ENCODE measurements around the genes NT5E and AKIRIN2.

GRCh38 chr6:82246701-82247378, 704 bp downstream of the IBTK start:
- PRO-cap, 2 experiments = peak in 1 of 2 experiments; most common plus-strand start chr6:82247341 (in 1)

- PRO-cap, 2 experiments = peak in 2 of 2 experiments; most common minus-strand start chr6:83193993 (in 1)
Measured at GRCh38 chr6:83193521-83194766, 787 bp downstream of the RWDD2A start.

DNA sequence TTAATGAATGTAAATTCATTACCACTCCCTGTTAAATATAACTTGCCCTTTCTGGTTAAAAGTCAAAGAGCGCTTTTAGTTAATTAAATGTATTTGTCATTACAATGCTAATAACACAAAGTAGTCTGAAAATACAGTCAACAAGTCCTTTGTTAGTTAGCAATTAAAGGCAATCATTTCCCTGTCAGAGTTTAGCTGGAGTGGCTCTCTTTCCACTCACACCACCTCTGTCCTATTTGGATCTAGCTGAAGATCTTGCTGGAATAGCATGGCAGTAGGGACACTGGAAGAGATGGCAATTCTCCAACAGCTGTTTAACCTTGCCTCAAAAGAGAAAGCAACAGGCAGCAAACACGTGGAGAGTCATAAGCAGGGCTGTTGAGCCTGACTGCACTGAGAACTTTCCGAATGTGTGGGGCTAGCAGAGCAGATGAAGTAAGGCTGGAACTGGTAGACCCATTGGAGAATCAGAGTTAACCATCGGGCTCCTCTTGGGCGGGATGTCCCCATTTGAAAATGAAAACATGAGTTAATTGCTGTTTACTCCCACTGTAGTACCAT, 38.1 kb upstream of the PRSS35 start:
- PRO-cap, 2 experiments = no peak in any of the 2 experiments

DNA sequence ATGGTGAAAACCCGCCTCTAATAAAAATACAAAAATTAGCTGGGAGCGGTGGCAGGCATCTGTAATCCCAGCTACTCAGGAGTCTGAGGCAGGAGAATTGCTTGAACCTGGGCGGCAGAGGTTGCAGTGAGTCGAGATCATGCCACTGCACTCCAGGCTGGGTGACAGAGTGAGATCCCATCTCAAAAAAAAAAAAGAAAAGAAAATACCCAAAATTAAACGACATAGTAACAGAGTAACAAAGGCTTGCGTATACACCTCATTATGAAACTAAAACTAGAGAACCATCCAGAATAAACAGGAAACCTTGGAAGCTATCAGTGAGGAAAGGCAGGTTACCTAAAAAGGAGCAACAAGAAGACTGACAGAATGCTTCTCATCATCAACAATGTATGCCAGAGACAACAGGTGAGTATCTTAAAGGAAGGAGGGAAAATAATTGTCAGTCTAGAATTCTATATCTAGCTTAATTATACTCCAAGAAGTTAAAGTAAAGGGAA, 64.3 kb upstream of the NT5E start:
- PRO-cap, 2 experiments = no peak in any of the 2 experiments

DNA sequence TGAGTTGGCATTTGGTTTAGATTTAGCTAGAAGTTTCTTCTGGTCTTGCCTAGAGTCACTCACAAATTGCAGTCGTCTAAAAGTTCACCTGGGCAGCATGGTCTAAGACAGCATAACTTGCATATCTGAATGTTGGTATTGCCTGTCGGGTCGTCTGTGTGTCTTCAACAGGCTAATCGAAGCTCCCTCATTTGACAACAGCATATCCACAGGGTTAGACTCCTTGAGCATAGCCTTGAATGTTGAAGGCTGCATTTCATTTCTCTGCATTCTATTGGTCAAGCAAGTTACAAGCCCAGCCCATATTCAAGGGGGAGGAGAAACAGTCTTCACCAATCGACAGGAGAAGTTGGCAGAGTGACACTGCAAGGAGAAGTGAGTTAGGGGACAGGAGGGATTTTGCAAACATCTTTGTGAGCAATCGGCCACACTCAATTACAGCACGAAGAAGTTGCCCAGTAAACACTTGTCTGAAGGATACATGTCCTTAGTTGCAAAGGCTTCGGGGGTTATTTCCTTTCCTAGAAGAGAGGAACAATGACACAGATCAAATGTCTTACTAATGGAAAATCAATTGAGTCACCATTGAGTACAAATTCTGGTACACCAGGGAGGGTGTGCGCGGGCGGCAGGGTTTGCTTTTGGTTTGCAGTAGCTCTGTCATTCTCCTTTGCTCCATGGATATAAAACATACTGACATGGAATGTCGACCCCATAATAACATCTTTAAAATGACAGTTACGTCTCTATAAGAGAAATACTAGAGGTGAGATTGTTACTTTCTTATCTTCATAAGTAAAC, 60.6 kb upstream of the NT5E start:
- PRO-cap, 2 experiments = no peak in any of the 2 experiments

DNA sequence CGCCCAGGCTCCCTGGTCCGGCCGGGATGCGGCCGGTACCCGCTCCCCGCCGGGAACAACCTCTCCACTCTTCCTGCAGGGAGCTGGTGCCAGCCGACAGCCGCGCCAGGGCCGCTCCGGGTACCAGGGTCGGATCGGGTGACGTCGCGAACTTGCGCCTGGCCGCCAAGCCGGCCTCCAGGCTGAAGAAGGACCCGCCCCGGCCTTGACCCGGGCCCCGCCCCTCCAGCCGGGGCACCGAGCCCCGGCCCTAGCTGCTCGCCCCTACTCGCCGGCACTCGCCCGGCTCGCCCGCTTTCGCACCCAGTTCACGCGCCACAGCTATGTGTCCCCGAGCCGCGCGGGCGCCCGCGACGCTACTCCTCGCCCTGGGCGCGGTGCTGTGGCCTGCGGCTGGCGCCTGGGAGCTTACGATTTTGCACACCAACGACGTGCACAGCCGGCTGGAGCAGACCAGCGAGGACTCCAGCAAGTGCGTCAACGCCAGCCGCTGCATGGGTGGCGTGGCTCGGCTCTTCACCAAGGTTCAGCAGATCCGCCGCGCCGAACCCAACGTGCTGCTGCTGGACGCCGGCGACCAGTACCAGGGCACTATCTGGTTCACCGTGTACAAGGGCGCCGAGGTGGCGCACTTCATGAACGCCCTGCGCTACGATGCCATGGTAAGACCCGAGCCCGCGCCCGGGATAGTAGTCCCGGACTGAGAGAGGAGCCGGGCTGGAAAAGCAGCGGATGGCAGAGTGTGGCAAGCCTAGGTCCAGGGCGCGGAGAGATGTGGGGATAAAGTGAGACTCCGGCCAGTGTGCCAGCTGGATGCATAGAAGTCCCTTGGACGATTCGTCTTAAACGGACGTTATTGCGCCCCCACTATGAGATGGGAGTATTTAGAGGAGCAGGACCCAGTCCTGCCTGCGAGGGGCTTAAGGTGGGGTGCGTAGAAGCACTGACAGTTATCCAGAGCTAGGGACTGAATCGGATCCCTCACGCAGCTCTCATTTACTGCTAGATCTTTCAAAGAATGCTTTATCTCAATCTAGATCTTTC, at the start of gene NT5E:
Gene NT5E (plus strand): TSS at position 267 of the 1,044 bp plus-strand sequence.
- PRO-cap, 2 experiments = peak in 2 of 2 experiments; most common plus-strand start position 267 of the sequence (in 2); most common minus-strand start position 154 of the sequence (in 1)

DNA sequence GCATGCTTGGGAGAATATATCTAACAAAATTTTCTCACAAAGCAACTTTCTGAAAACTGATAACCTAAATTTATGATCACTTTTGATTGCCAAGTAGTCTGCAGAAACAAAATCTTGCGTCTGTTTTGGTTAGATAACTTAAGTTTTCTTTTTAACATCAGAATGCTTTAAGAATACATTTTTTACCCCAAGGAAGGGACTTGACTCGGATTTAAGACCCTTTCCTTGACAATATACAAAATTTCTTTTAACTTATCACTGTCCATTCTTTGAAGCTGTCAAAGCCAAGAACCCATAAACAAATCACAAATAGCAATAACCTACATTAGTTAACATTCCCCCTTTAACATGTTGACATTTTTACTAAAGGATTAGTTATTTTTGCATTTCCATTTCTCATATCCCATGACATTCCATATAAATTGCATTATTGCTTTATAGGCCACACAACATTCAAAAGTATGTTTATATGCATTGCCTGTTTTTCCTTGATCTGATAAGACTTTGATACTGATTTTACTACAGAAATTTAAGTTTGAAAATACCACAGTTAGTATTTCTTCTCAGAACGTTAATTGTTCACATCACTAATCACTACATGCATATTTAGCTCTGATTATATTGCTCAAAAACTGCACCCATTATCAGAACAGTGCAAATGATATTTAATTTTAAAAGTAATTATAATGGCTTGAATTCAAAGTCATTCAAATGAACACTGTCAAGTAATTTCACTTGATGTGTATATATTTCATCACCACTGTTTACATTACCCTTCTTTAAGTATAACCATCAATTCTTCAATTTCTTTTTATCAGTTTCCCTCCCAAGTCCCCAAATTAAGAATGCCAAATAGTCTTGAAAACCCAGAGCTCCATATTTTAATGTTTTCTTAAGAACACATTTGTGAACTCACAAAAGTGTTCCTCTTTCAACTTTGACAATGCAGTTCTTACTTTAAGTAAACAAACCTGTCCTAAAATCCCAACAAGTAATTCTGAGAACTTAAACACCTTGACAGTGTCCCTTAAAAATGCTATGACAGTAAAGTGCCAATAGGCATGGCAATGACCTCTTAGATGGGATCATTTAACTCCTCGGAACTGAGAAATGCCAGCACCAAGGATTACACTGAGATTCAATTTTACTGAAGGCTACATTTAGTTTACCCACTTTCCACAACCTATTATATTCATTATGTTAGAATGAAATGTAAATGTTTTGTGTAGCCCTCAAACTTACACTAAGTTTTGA, 16.4 kb upstream of the SNX14 start:
- PRO-cap, 2 experiments = no peak in any of the 2 experiments

- PRO-cap, 2 experiments = no peak in any of the 2 experiments
Measured at GRCh38 chr6:85631475-85632283, 11.0 kb downstream of the SYNCRIP start.

- PRO-cap, 2 experiments = no peak in any of the 2 experiments
Measured at GRCh38 chr6:85642662-85642754, 178 bp downstream of the SYNCRIP start.

DNA sequence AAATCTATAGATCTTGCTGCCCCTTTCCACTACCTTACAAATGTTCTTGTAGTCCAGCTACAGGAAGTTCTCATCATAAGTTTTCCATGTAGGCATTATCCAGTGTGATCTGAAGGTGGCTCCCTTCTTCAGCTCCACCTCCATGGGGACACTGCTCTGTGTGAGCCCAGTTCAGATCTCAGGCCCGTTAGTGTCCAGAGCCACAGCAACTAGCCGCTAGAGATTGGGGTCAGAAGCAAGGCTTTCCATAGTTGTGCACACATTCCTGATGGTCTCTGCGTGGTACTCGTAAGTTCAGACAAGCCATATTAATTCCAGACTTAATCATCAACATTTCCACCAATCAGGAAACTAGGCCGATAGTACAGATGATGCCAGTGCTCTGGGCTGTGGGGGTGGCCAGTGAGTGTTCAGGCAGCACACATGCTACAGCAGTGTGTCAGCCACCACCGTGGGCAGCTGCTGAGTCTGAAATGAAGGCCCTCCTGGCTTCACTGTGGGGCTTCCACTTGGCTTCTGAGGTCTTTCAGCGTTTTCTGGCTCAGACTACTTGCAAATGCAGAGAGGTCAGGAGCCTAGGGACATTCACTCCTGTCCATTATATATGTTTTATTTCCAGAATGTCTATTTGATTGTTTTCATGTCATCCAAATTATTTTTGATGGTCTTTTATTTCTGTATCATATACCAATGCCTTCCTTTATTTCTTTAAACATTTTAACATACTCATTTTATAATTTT, 17.6 kb upstream of the SYNCRIP start:
- PRO-cap, 2 experiments = no peak in any of the 2 experiments

GRCh38 chr6:86005015-86005214, 362.2 kb upstream of the SYNCRIP start:
- PRO-cap, 2 experiments = no peak in any of the 2 experiments

DNA sequence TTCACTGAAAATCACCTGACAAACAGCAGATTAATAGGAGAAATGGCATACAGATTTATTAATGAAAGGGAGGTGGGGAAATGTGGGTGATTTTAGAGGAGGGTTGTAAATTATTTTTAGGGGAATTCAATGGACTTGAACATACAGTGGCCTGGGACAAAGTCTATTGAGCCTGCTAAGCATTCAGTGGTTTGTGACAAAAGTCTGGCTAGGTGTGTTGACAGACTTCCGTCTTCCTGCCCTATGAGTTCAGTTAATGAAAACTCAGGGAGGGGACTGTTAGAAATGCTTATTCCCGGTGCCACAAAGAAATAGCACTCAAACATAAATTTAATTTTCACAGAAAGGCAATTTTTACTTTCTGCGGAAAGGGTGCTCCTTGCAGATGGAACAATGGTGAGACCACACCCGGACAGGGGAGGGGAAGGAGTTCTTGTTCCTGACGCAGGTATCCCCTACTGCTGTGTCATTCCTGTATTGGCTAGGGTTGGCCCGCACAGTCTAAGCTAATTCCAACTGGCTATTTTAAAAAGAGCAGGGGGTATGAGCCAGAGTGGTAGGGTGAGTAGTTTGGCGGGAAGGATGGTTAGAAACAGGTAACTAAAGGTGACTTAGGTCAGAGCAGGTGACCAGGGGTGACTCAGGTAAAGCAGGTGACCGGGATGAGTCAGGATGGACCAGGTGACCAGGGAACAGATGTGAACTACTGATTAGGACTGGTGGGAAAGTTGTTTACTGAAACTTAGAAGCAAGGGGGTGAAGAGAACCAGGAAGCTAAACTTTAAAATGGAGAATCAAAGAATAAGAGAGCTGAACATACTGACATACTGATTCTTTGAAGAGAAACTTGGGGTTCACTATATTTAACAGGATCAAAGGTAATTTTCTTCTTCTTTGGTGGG, 57.9 kb downstream of the ZNF292 start:
- PRO-cap, 2 experiments = no peak in any of the 2 experiments

GRCh38 chr6:87617497-87617921, 27.6 kb downstream of the ORC3 start:
- PRO-cap, 2 experiments = peak in 1 of 2 experiments; most common minus-strand start chr6:87617578 (in 1)

GRCh38 chr6:87701459-87702341, at the start of gene AKIRIN2:
Gene AKIRIN2, minus strand, starts transcription at chr6:87702233.
- PRO-cap, 2 experiments = peak in 2 of 2 experiments; most common plus-strand start chr6:87702020 (in 2); most common minus-strand start chr6:87701876 (in 2)

- PRO-cap, 2 experiments = no peak in any of the 2 experiments
Measured at GRCh38 chr6:87825630-87826102, 123.6 kb upstream of the AKIRIN2 start.

DNA sequence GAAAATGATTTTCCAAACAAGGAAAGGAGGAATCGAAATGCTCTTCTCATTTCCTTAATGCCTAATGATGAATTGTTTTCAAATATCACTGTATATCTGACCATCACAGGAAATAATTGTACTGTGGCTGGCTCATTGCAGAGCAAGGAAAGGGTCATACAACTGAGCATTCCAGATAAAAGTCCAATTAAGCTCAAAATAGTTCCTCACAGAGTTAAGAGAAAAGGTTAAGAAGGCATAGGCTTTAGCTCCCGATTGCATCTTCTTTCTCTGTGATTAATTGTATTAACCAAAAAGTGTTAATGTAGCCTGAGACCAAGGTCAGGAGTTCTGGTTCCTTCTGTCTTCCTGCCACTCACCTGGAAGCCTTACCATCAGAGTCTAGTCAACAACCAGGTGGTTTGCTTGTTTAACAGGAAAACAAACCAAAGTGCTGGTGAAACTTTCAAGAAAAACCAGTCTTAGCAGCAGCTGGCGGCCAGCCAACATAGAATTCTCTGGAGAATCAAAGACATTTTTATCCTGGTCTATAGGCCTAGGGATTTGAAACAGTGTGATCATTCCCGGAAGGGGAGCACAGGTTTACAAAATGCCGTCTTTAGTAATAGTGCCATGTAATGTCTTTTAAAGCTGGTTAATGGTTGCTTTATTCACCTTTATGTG, 146.4 kb upstream of the AKIRIN2 start:
- PRO-cap, 2 experiments = no peak in any of the 2 experiments

DNA sequence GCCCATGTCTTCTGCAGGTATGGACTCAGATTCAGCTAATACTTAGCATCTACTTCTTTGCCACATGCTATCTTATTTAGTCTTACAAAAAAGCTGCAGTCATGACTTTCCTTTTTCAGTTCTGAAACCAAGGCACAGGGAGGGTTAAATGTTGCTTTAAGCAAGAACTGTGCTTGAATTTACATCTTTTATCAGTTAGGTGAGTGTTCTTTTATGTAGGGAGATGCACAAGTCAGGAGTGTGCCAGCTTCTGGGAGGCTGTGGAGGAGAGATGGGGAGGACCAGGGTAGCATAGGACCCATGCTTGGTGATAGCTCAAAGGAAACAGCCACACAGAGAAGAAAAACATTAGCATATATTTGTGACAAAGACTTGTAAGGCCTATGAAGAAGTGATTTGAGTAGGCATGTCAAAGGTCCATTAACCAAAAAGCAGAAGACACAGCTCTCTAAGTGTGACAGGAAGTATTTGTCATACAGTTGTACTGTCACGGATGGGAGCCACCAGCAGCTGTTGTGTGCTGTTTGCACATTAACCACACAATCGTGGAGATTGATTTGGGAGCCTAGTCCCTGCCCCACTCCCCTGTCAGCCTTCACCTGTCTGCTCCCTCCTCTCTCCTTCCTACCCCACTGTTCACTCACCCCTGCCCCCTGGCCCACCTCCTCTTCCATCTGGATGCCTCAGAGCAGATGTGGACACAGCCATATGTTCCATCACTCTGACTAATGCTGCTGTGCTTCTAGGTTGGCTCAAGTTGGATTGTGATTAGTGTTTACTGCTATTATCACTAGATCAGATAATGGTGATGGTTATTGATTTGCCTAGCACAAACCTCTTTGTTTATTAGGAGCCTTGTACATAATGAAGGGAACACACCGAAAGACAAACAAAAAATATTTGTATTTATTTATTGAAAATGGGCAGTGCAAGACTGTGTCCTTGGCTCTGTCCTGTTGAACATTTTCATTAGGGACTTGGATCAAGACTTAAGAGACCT, 124.8 kb upstream of the SPACA1 start:
- PRO-cap, 2 experiments = no peak in any of the 2 experiments

DNA sequence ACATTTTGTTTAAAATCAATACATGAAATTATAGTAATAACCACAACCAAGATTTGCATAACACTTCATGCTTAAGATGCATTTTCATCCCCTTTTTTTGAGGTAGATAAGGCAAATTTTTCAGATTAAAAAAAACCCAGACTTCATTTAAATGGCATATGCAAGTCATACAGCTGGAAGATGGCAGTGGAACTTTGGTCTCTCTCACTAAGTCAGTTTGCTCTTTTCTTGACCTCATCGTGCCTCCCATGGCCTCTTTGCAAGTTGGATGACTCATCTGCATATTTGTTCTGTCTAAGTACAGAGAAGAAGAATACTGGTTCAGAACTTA, 12.0 kb upstream of the CNR1 start:
- PRO-cap, 2 experiments = no peak in any of the 2 experiments

DNA sequence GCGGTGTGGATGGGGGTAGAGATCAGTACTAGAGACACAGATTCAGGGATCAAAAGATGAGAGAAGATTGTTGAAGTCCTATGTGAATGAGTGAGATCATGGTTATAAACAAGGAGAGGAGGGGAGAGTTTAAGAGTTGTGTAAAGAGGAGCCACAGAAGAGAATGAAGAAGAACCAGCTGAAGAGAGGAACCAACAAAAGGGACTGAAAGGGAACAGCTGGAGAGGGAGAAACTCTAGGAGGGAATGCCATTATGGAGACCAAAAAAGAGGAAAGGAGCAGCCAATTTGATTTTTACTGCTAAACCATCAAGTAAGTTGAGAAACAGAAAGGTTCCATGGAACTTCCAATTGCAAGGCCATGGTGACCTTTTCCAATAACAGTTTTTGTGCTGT, 105.5 kb upstream of the CNR1 start:
- PRO-cap, 2 experiments = no peak in any of the 2 experiments

DNA sequence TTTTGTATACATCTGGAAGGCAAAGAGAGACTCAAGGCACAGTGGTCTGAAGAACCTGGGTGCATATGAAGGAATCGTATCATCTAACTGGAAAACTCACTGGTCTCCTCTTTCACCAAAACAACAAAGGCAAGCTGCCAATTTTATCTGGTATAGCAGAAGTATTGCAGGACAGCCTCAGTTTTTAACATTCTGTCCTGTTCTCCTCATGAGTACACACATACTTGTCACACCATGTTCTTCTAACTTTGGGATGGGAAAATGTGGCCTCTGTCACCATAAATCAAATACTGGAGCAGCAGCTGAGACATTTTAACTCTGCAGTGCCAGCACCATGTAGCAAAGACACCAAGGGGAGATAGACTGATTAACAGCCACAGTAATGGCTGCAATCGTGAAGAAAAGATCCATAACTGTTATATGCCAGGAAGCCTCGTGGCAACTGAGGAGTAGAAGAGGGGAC, 199.1 kb upstream of the CNR1 start:
- PRO-cap, 2 experiments = no peak in any of the 2 experiments

All from heart right ventricle (tissue), 2 donors.